Anterior vena cava (tissue), 1 donor: ENCODE measurements around the genes RCN1 and QSER1.

- PRO-cap: no peak
Measured at GRCh38 chr11:27489411-27490150, 17.0 kb downstream of the LIN7C start.

DNA sequence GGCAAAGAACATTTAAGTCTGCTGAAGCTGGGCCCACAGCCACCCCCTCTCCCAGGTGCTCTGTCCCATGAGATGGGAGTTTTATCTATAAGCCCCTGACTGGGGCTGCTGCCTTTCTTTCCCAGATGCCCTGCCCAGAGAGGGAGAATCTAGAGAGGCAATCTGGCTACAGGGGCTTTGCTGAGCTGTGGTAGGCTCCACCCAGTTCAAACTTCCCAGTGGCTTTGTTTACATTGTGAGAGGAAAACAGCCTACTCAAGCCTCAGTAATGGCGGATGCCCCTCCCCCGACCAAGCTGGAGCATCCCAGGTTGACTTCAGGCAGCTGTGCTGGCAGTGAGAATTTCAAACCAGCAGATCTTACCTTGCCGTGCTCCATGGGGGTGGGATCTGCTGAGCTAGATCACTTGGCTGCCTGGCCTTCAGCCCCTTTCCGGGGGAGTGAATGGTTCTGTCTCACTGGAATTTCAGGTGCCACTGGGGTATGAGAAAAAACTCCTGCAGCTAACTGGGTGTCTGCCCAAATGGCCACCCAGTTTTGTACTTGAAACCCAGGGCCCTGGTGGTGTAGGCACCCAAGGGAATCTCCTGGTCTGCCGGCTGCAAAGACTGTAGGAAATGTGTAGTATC lies 12.2 kb downstream of the BDNF start:
- PRO-cap: no peak

GRCh38 chr11:29159885-29160433 lies 856.9 kb downstream of the KCNA4 start:
- PRO-cap: no peak

GRCh38 chr11:29781163-29781685 lies 235.6 kb downstream of the KCNA4 start:
- PRO-cap: no peak

DNA sequence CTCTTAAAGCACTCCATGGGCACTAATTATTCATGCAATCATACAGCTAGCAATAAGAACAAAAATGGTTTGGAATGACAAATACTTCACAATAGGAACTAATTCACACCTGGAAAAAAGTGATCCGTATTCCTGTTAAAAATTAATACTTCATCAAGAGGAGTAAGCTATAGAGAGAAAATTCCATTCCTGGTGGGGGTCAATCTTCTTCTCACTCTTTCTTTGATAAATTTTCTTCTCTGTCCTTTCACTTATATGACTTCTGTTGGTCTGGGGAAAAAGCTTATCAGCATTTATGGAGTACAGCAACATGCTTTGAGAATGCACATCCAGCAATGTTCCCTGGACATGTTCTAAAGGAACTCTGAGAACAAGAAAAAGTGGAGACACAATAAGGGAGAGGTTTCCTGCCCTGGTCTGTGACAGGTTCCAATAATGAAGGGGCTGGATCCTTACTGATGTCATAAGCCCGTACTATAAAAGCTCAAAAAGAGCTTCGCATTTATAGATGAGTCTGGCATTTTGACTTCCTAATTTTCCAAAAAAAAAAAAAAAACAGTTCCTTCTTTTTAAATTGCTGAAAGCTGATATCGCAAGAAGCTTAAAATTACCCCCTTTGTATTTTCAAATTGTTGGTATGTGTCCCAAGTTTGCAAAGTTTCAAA lies 129.2 kb downstream of the MPPED2 start:
- PRO-cap: no peak

GRCh38 chr11:30478841-30479402 lies 107.2 kb downstream of the MPPED2 start:
- PRO-cap: no peak

DNA sequence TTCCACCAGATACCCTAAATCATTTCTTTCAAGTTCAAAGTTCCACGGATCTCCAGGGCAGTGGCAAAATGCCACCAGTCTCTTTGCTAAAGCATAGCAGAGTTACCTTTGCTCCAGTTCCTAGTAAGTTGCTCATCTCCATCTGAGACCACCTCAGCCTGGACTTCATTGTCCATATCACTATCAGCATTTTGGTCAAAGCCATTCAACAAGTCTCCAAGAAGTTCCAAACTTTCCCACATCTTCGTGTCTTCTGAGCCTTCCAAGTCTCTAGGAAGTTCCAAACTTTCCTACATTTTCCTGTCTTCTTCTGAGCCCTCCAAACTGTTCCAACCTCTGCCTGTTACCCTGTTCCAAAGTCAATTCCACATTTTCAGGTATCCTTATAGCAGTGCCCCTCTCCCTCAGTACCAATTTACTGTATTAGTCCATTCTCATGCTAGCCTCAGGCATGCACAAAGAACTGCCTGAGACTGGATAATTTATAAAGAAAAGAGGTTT lies 14.4 kb downstream of the IMMP1L start:
- PRO-cap: no peak

DNA sequence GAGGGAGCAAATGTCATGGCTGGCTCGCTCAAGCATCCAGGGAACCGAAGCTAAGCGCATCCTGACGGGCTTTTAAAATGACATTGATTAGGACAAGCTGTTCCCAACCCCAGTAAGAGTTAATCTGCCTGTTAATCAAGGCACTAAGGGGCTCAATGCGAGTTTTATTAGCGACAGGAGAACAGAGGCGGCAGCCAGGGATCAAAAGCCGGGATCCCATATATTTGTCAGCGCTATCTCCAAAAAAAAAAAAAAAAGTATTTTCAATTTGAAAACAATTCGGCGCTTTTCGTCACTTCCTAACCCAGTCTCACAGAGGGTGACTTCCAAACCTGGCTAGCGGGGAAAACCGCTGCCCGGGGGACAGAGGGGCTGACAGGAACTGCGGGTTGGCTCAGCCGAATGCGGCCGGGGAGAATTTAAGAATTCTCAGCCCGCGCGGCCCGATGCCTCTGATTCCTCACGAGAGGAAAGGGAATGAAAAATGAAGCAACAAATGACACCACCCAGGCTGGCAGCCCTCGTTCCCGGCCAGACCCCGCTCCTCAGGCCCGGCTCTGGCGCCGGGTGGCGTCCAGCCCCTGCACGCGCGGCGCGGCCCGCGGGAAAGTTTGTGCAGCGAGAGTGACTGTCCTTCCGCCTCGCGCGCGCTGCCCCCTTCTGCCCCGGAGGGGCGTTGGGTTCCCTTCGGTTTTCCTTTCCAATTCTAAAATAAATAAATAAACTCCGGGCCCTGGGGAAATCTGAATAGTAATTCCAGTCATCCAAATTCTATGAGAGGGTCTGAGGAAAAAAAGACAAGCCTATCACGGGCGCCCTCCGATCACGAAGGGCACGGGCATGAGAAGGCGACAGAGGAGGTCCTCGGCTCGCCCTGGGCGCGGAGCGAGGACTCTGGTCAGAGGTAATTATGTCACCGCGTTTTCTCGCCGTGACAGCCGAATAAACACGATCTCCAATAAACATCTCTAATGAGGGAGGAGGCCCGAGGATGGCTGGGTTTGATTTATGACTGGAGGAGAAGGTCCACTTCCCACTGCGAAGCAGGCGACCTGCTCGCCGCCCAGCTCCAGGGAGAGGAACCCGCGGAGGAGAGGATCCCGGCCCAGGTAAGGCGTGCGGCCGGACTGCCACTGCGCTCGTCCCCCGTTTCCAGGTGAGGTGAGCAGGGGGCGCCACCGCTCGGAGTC lies 4.8 kb upstream of the PAX6 start:
- PRO-cap: no peak

DNA sequence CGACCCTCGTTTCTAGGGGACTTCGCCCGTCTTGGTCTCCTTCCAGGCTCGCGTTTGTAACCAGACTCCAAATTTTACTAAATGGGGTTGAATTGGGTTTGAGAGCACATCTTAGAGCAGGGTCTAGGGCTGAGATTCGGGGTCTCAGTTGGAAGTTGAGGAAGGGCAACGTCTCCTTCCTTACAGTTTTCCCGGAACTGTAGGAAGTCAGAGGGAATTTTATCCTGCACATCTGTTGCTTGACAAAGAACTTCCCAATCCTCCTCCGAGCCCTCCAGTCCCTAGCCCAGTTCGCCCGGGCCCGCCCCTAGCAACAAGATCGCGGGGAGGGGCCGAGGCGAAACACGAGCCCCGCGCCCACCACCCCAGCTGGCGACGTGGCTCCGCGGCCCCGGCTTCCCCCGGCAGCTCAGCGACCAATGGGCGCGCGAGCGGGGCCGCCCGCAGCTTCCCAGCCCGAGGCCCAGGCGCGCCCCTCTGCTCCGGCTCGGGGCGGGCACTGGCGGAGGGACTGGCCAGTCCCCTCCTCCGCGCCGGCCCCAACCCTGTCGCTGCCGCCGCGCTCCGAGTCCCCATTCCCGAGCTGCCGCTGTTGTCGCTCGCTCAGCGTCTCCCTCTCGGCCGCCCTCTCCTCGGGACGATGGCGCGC lies at the start of gene RCN1:
TSS of gene RCN1 (plus strand) at position 518 of the 649 bp plus-strand sequence.
- PRO-cap: bidirectional peak, plus-strand start at position 567 of the sequence, minus-strand start at position 450 of the sequence

- PRO-cap: no peak
Measured at GRCh38 chr11:32098133-32098576, 7.3 kb downstream of the RCN1 start.

DNA sequence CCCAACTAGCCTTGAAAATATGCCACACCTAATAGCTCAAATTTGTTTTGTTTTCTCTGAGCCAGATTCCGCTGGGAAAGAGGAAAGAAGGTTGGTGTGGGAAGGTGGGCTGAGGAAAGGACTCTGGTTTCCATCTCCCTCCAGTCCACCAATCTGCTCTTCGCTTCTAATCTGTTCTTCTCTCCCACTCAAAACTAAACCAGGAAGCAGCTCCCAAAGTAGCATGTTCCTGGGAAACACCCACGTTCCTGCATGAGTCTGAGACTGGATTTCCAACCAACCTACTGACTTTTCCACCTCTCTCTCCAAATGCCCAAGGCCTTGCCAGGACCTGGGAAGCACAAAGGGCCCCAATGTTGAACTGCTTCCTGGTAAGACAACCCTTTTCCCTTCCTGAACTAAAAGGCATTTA lies 110.2 kb downstream of the WT1 start:
- PRO-cap: no peak

- PRO-cap: no peak
Measured at GRCh38 chr11:32396213-32396930, 39.0 kb downstream of the WT1 start.

DNA sequence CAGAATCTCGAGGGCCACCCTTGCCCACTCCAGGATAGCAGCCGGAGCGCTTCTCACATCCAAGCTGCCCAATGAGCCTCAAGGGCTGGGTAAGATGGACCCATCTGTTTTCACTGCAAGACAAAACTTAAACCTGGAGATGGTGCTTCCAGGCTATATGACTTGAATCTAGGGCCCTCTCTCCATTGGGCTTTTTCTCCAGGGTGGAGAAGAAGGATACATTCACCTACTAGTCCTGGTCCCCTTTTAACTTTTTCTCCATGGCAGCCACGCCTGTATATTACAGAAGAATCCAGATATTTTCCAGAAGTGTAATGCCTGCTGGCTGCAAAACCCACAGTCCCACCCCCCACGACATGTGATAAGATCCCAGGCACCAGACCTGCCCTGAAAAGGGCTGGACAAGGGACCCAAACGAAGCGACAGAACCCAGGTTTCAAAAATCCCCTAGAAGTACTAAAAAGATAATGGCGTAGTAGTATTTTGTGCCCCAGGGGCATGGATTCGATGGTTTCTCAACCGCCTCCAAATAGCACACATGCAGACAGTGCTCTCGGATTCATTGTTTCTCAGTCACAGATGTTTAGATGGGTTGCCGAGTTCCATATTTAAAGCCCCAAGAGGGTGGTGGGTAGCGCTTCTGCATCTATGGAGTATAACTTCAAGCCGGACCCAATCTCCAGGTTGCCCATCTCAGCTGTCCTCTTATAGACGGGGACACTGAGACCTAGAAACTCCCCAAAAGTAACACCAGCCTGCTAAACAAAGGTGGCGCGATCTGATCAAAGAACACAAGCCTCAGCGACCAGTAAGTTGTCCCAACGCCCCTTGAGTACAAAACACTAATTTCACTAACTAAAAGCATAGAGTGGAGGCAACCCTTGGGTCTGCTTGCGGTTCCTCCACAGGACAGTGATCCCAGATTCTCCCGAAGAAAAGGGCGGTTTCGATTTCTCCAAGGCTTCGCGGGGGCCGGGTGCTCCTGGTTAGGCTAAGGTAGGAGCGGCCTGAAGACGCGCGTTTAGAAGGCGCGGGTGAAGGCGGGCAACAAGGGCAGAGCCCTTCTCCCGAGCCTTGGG lies 2.6 kb downstream of the WT1 start:
- PRO-cap: unidirectional peak, plus-strand start at position 390 of the sequence

- PRO-cap: no peak
Measured at GRCh38 chr11:32566527-32567001, 17.1 kb upstream of the EIF3M start.

- PRO-cap: no peak
Measured at GRCh38 chr11:32830213-32830922, 641 bp downstream of the PRRG4 start.

- PRO-cap: bidirectional peak, plus-strand start at chr11:32892819, minus-strand start at chr11:32892753; bidirectional peak, plus-strand start at chr11:32893074, minus-strand start at chr11:32892987
Measured at GRCh38 chr11:32892640-32893557, at the start of gene QSER1. TSS of gene QSER1 (plus strand) at chr11:32892811.

GRCh38 chr11:33084994-33086088 lies 46.0 kb downstream of the TCP11L1 start:
- PRO-cap: no peak

GRCh38 chr11:33207437-33208049 lies 46.3 kb upstream of the CSTF3 start:
- PRO-cap: no peak

GRCh38 chr11:33355085-33356090 lies 20.5 kb upstream of the KIAA1549L start:
- PRO-cap: no peak

- PRO-cap: no peak
Measured at GRCh38 chr11:34028081-34028927, 23.2 kb upstream of the CAPRIN1 start.